Bronchus (tissue), 1 donor: ENCODE results near the genes NUDC, TMEM222 and MAP3K6.

DNA sequence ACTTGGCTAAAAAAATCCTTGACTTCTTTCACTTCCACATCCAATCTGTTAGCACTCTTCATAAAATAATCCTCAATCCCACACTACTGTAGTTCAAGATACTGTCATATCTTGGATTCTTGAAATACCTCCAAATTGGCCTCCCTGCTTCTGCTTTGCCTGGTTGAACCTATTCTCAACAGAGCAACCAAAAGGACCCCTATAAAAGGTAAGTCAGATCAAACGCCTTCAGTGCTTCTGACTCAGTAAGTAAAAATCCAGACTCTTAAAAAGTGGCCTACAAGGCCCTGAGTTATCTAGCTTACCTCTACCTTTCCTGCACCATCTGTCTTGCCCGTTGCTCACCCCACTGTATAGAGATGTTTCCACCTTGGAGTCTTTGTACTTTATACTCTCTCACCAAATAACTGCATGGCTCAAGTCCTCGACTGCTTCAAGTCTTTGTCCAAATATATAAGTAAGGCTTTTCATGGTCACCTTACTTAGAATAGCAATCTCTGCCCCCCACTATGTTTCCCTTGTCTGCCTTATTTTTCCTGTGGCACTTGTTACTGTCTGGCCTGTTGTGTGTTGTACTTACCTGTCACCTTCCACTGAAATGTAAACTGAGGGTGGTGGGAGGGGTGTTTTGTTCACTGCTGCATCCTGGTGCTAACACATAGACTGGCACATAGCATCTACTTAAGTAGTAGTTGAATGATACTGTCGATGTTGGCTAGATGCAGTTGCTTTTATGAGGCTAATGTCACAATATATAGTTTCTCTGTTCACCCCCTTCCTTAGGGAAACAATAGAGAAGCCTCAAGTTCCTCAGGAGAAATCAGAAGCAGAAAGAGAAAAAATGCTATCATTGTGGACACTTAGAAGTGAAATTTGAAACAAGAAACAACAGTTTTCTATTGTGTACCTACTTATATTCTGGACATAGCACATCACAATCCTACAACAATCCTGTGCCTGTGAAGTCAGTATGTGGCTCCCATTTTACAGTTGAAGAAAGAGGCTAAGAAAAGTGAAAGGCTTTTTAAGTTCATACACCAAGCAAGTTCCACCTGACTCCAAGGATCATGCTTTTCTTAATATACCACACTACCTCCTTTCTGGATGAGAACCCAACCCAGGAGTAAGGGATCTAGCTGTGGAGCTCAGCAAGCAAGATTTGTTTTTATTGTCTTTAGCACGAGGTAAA, 4.8 kb upstream of the PIGV start:
- PRO-cap = no peak

DNA sequence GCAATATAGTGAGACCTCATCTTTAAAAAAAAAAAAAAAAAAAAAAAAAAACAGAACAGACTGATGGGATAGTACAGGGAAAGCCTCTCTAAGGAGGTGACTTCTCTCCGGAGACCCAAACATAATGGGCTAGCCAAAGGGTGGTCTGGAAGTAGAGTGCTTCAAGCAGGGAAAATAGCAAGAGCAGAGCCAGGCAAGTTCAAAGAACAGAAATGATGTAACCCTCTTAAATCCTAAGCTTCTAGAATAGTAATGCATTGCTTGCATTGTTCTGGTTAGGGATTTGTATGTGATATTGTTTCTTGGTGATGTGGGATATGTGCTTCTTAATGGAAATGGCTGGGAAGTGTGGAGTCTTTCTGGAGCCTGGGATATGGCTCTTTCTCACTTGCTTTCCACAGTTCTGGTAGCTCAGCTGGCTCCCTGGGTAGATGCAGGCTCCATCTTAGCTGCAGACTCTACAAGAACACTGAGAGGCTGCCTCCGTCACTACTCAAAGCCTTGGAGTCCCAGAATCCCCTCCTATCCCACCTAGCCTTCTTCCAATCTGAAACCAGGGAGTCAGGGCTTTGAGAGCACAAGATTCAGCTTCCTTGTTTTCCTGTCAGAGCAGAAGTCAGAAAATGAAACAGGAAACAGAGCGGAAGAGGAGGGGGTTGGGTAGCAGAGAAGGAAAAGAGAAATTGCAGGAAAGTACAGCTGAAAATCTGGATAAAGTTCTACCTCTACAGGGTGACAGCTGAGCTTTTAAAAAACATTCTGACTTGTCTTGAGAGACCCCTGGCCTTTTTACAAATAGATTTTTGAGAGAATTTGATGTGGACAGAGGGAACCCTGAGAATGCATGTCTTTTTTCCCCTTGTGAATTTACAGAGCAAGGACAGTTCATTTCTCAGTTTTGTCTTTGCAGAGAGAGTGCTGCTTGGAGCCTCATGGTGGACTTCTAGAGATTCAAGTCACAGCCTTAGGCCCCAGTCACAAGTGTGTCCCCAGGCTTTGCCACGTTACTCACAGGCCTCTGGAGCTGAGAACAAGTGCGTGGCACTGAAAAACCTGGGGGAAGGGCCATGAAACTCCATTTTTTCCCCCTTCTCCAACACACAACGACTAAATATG, 1.7 kb upstream of the PIGV start:
- PRO-cap = bidirectional peak, plus-strand start at position 666 of the sequence, minus-strand start at position 600 of the sequence

GRCh38 chr1:26789010-26789775, 1.4 kb downstream of the PIGV start:
- PRO-cap = unidirectional peak, minus-strand start at chr1:26789253

- PRO-cap = no peak
Measured at GRCh38 chr1:26800605-26800816, 12.8 kb downstream of the PIGV start.

DNA sequence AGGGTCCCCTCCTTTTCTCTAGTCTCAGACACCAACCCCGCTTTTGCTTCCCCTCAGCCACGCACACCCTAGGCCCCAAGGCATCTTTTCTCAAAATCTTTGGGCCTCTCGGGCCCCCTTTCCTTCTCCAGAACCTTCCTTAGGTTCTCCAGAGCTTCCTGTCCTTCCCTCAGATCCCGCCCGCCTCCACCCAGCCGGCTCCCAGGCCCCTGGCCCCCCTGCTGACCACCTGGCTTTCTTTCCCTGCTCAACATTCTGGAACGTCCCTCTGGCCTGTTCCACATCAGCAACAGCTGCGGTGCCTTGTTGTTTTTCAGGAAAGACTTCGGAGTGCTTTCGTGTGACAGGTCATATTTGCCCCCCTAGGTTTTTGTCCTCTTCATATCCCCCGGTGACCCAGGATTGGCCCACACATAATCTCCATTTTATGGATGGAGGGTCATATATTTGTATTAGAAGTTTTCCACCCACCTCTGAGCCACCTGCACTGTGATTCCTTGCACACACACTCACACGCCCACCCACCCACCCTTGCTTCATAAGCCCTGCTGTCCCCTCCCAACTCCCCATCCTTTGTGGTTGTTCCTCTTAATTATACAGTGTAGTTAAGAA, 1.3 kb downstream of the ZDHHC18 start:
- PRO-cap = no peak

DNA sequence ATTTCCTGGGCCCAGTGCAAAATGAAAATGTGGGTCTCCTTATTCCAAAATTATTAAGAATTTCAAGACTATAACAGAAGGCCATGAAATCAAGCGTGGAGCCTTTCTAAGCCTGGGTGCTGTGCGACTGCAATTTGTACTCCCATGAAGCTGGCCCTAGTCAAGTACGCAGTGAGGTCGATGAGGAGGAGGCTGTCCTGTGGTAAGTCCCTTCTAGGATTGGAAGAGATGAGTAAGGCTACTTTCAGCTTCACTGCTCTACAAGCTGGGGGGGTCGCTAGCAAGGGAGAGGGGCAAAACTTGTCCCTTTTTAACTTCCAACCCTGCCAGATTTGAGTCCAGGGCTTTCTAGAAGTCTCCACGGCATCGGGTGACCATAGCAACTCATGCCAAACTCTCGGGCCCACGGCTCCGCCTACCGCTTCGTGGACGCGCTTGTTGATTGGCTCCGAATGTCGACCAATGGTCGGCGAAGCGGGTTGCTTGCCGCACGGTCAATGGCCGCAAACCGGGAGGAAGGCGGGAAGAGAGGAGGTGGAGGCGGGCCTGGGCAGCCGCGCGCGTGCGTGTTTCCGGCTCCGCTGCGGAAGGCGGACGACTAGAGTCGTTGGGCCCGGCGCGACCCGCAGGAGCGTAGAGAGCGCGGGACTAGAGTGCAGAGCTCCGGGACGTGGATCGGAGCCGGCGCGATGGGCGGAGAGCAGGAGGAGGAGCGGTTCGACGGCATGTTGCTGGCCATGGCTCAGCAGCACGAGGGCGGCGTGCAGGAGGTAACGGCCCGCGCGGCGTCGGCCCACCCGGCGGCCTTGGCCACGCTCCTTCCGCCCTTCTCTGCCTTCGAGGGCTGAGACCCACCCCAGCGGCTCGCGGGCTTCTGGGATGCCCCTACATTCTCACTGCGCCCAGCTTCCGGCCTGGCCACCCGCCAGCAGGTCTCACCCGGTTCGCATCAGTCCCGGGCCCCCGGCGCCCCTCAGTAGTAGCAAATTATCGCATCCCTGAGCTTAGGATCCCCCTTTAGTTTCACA, at the start of gene NUDC:
NUDC (plus strand) TSS at position 584 of the 1,028 bp plus-strand sequence.
- PRO-cap = bidirectional peak, plus-strand start at position 601 of the sequence, minus-strand start at position 417 of the sequence

DNA sequence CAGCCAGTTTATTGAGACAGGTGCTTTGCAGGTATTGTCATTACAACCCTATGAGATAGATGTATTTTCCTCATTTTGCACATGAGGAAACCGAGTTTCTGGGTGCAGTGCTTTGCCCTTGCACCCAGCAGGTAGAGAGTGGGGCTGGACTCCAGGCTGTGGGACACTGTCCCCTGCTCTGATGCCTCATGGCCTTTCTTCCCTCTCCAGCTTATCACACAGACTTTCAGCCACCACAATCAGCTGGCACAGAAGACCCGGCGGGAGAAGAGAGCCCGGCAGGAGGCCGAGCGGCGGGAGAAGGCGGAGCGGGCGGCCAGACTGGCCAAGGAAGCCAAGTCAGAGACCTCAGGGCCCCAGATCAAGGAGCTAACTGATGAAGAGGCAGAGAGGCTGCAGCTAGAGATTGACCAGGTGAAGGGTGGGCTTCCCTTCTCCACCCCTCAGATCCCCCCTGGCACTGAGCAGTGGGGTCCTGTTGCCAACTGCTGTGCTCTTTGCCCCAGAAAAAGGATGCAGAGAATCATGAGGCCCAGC, 19.0 kb downstream of the KDF1 start:
- PRO-cap = no peak

DNA sequence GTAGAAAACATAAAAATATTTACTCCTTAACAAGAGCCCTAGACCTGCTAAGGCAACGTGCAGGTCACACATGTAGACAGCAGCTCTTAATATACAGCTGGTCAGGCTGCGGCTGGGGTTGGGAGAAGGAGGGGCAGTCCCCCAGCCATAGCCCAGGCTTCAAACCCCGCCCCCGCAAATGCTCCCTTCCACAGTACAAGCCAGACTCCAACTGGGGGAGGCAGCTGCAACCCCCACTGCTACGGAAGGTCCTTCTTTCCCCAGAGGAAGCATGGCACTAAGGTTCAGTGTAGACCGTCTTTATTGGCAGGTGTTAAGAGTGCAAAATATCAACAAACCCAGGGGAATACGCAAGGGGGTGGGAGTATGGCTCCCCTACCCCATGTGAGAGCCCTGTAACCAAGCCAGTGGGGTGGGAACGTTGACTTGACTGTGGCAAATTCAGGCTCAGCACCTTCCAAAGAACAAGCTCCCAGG, 7.9 kb downstream of the TENT5B start:
- PRO-cap = no peak

DNA sequence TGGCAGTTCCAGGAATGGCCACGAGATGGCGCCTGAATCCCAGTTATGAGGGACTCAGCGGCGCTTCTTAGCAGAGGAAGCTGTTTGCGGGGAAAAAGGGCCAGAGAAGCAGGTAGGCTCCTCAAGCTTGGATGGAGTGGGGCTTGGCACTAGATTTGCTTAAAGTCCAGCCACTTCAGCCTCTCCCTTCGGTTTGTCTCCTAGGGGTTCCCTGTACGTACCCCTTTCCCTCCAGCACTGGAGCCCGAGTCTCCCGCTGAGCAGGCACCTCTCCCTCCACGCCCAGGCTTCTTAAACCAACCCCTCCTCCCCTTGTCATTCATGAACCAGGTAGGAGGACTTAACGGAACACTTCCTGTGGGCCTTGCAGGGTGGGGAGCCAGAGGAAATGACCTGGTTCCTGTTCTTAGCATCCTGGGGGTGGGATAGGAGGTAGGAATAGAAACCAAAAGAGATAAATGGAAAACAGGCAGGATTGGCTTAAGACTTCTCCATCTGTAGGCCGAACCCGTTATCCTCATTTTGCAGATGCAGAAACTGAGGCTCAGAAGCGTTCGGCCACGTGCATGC, 32.1 kb upstream of the TENT5B start:
- PRO-cap = no peak

- PRO-cap = no peak
Measured at GRCh38 chr1:27087519-27087718, 67.5 kb downstream of the SLC9A1 start.

DNA sequence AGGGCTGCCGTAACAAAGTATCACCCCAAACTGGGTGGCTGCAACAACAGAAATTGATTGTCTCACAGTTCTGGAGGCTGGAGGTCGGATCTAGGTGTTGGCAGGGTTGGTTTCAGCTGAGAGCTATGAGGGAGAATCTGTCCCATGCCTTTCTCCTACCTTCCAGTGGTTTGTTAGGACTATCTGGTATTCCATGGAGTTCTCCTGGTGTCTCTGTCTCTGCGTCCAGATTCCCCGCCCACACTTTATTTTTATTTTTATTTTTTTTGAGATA, 678 bp upstream of the SLC9A1 start:
- PRO-cap = no peak

GRCh38 chr1:27300954-27301641, 20.9 kb upstream of the TMEM222 start:
- PRO-cap = no peak

DNA sequence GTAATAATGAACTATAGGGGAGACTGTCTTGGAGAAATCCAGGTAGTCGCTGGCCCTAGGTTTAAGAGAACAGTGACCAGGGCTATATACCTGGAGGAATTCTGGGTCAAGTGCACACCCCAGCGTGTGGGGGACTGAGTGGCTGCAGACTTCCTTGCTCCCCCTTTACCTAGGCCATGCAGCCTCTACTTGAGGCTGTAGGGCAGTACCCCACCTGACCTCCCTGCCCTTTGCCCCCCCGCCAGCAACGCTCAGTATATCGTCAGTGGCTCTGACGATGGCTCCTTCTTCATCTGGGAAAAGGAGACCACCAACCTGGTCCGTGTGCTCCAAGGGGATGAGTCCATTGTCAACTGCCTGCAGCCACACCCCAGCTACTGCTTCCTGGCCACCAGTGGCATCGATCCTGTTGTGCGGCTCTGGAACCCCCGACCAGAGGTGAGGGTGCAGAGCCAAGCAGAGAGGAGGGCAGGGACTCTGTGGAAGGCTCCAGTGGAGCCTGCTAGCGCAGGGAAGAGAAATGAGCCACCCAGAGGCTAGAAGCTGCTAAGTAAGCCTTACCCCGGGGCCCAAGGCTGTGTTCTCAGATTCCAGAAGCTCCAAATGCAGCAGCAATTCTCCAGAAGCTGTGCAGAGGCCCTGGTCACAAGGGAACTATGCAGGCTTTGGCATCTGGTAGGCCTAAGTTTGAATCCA, 17.1 kb upstream of the TMEM222 start:
- PRO-cap = no peak

GRCh38 chr1:27321751-27322804, at the start of gene TMEM222:
Gene TMEM222, plus strand, starts transcription at chr1:27322163.
- PRO-cap = bidirectional peak, plus-strand start at chr1:27322255, minus-strand start at chr1:27322015; unidirectional peak, plus-strand start at chr1:27322416

DNA sequence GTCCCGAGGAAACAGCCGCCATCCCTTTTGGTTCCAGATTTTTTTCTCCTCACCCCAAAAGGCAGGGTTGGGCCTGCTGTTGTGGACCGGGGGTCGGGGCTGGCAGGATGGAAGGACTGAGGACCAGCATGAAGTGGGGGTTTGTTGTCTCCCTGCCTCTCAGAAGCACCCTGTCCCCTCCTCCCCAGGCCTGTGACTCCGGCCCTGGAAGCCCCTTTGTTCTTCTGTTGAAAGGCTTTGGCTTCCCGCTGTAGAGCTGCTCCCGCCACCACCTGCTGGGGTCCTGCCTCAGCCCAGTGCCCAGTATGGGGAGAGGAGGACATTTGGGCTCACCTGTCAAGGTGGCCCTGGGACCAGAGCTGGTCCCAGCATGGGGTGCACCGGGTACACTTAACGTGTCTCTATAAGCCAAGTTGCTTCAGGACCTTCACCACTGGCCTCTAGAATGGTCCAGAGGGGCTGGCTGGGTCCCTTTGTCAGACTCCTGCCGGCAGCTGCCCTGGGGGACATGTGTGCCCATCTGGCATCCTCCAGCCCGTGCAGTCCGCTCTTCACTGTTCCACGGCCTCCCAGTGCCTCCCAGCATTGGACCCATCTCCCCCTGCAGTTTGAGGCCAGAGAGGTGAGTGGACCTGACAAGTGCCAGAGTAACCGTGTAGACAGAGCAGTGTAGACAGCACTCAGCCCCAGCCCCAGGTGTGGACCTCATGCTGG, 6.2 kb upstream of the SYTL1 start:
- PRO-cap = no peak

GRCh38 chr1:27349053-27350240, 7.6 kb downstream of the SYTL1 start:
- PRO-cap = bidirectional peak, plus-strand start at chr1:27350081, minus-strand start at chr1:27349961

GRCh38 chr1:27361426-27362140, 5.2 kb downstream of the MAP3K6 start:
- PRO-cap = no peak

GRCh38 chr1:27365361-27366389, 1.1 kb downstream of the MAP3K6 start:
- PRO-cap = bidirectional peak, plus-strand start at chr1:27365708, minus-strand start at chr1:27365531; bidirectional peak, plus-strand start at chr1:27366011, minus-strand start at chr1:27365906; bidirectional peak, plus-strand start at chr1:27366296, minus-strand start at chr1:27366149

DNA sequence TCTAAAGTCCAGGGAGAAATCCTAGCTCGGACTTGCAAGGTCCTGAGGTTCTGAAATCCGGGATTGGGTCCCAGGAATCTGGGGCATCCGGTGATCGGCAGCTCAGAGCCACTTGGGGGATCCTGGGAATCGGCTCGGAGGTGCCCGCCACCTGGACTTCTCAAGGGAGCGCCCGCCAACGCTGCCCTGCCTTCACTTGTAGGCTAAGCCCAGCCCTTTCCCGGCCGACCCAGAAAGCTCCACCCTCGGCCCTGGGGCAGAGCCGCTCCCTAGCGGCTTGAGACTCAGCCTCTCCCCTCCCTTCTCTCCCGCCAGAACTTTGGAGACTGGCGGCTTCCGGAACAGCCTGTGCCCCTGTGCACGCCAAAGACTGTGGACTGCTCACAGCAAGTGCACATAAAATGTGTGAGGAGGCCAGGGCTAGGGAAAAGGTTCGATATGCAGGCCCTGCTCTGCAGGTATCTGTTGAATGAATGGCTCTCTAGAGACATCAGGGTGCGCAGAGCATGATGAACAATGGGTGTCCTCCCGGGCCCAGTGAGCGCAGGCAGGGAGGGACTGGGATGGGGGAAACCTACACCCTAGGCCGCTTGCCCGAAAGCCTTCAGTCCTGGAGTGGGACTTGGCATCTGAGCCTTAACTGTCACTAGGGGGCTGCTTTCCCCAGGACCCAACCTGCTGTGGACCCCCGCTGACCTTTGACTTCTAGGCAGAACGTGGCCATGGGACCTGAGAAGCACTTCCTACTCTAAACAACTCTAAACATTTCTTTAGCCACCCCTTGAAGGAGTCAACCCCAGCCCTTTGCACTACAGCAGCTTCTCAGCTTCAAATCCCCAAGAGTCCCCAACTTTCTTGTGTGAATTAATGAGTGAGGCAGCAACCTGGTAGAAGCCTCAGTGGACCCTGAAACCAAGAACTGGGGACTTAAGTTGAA, at the start of gene MAP3K6:
MAP3K6 (minus strand) TSS at position 200 of the 937 bp plus-strand sequence.
- PRO-cap = bidirectional peak, plus-strand start at position 314 of the sequence, minus-strand start at position 198 of the sequence

DNA sequence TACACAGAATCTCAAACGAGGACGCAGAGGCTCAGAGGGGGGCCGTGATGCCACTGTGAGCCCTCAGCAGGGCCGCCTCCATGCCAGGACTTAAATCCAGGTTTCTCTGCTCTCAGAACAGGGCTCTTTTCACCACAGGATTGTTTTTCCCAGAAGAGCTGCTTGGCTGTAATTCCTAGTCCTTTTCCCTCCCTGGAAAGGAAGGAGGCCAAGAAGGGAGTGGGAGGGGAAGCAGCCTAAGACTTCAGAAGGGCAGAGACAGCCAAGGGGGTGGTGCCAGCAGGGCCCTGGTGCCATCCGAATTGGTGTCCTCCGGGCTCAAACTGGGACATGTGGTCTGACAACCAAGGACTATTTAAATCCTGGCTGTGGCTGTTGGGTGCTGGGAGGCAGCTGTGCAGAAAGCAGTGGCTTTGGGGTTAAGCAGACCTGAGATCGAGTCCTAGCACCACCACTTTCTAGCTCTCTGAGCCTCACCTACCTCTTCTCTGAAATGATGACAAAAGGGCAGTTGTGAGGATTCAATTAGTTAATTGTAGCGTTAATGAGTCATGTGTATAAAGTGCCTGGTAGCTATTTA, 2.4 kb upstream of the WASF2 start:
- PRO-cap = no peak